Fibroblast of villous mesenchyme (primary cell): ENCODE results near the gene C20orf85.

DNA sequence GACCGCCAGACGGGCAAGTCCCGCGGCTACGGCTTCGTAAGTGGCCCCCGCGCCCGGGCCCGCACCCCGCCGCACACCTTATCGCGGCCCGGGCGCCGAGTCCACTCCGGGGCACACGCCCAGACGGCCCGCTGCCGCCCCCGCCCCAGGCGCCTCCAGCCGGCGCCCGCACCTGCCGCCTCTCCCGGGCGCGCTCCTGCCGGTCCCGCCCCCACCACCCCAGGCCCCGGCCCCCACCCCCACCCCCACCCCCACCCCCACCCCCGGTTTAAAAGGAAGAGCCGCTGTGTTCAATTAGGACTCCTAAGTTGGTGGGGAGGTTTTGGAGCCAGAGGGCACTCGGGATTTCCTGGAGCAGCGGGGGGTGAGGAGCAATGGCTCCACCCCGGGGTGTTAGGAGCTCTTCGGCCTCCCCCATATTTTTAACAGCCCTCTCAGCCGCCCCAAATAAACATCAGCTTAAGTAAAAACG is 623 bp downstream of the RBM38 start:
- CAGE, long polyA plus RNA: no peak

GRCh38 chr20:57401106-57401731 is 10.0 kb downstream of the RBM38 start:
- CAGE, long polyA plus RNA: no peak

DNA sequence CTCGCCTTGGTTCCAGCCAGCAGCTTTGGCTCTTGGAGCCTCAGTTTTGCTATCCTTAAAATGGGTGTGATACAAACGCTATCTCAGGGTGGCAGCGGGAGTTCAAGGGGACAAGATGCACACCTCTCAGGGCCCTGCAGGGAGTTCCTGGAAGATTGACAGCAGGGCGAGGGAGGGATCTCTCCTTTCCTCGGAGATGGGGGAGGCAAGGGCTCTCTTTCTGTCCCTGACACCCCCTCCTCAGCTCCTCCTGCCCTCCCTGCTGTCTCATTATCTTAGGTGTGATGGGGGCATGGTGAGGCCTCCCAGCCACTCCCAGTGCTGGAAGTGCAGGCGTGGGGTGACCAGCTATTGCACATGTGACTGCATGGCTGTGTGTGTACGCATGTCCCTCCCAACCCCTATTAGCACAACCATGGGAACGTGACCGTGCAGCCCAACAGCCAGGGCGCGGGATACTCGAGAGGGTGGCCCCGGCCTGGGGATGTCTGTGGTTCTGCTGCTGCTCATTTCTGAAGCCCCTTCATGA is 50.8 kb downstream of the RBM38 start:
- CAGE, long polyA plus RNA: no peak

DNA sequence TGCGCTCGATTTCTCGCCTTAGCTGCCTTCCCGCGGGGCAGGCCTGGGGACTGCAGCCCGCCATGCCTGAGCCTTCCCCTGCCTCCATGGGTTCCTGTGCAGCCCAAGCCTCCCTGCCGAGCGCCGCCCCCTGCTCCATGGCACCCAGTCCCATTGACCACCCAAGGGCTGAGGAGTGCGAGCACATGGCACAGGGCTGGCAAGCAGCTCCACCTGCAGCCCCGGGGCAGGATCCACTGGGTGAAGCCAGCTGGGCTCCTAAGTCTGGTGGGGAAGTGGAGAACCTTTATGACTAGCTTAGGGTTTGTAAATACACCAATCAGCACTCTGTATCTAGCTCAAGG is 8.7 kb upstream of the ZBP1 start:
- CAGE, long polyA plus RNA: no peak

GRCh38 chr20:57701039-57701669 is 8.7 kb downstream of the PMEPA1 start:
- CAGE, long polyA plus RNA: no peak

- CAGE, long polyA plus RNA: no peak
Measured at GRCh38 chr20:58129449-58129829, 21.3 kb upstream of the C20orf85 start.

DNA sequence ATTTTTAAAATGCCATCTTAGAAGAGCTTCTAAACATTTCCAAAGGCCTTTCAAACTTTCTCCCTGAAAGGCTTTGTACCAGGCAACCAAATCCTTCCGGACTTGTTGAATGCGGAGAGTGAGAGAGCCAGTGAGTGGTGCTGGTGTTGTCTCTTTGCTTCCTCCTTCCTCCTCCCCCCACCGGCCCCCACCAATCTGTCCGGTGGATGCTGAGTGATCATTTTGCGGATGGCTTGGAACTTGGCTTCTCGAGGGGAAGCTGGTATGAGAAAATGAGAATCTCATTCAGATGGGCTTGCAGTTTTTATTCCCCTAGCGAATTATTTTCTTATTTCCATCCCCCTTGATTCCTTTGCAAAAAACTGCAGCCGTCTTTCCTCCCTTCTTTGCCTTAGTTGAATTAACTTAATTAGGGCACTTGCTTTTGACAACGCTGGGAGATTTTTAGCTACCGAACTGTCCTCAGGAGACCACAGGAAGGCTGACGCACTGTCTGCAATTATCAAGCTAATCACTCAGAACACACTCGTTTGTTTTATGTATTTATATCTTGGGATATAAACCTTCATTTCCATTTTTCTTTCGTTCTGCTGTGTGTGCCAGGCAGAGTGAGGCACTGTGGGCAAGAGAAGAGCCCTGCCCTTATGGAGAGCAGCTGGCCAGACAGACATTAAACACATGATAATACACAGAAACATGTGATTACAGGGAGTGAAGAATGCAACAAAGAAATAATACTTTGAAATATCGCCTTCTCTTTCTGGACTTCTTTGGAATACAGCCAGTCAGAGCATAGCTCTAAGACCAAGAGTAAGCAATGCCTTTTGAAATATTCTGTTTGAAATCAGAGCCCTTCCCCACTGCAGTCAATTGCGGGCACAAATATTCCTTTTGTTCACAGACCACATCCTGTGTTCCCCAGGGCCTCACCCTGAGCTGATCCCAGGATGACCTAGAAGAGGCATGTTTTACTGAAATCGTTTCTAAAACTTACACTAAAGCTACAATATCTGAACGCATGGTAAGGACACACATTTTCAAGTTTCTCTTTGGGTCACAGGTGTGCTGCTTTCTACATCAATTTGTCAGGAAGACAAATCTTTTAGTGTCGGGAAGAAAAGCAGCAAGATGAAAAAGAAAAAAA is 19.2 kb upstream of the C20orf85 start:
- CAGE, long polyA plus RNA: no peak

DNA sequence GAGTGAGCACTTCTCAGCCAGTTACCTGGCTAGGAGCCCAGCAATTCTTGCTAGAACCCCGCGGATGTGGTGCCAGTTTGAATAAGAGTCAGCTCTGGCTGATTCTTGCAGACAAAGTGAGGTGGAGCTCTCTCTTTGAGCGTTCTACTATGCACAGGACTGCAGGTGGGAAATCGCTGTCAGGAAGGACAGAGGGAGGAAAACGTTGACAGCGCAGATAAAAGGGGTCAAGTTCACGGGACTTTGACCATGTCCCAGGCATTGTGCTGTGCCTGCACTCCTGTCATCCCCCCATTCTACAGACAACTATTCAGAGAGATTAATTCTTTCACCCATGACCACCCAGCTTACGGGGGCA is 15.2 kb upstream of the C20orf85 start:
- CAGE, long polyA plus RNA: no peak

GRCh38 chr20:58150769-58151017 is at the start of gene C20orf85:
Gene C20orf85 (plus strand): TSS chr20:58150902.
- CAGE, long polyA plus RNA: no peak

- CAGE, long polyA plus RNA: no peak
Measured at GRCh38 chr20:58173838-58174497, 23.3 kb downstream of the C20orf85 start.

GRCh38 chr20:58232561-58233170 is 4.2 kb upstream of the ANKRD60 start:
- CAGE, long polyA plus RNA: no peak

DNA sequence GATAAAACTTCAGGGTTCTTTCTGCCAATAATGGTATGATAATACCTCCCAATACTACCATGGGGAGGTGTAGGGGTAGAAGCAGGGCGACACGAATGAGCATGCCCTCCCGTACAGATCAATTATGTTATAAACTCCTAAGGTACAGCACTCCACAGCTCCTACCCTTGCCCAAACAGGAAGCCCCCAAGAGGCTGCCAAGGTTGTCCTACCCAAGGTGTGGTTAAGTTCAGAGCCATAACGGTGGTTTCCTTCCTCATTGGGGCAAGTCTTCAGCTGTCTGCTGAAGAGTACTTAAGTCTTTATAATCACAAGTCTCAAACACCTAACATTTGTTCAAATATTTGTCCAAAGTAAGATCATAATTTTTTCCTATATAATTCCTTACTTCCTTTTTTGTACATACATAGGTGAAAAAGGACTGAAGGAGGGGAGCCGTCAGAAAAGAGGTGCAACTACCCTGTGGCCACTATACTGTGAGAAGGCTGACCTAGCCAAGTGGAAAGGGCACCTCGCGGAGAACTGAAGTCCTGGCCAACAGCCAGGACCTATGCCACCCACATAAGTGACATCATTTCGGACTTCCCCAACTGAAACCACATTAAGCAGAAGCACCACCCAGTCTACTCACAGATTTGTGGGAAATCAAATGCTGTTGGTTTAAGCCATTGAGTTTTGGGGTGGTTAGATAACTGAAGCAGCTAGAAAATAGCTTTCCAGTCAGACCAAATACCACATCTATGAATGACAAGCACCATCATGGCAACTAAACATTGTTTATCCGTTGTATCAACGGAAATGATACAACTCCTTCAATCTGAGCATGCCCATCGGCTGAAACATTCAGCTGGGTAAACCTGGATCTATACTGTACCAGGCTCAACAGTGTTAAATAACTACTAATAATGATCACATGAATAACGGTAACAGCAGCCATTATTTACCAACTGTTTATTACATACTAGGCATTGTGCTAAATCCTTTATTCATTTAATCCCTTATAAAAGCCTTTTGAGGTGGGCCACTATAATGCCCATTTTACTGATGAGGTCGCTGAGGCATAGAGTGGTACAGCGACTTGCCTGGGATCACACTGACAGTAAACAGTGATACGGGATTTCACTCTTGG is 2.8 kb upstream of the RAB22A start:
- CAGE, long polyA plus RNA: no peak

DNA sequence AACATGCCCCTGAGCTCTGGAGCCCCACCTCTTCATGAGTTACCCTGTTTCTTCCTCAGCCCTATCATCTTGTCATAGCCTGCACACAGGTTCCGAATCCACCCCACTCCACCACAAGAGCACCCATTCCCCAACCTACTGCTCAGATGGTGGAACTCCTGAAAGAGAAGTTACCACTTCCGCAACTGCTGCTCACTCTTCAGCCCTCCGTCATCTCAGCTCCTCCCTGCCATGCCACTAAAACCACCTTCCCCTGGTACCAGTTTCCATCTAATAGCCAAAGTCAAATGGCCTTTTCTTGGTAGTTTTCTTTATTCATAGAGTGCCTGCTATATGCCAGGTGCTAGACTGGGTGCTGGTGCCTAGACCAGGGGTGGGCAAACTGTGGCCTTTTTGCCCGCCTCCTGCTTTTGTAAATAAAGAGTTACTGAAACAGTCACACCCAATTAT is 3.9 kb downstream of the RAB22A start:
- CAGE, long polyA plus RNA: no peak

GRCh38 chr20:58616020-58616371 is 35.1 kb upstream of the STX16 start:
- CAGE, long polyA plus RNA: no peak

- CAGE, long polyA plus RNA: no peak
Measured at GRCh38 chr20:58627351-58627987, 23.6 kb upstream of the STX16 start.

DNA sequence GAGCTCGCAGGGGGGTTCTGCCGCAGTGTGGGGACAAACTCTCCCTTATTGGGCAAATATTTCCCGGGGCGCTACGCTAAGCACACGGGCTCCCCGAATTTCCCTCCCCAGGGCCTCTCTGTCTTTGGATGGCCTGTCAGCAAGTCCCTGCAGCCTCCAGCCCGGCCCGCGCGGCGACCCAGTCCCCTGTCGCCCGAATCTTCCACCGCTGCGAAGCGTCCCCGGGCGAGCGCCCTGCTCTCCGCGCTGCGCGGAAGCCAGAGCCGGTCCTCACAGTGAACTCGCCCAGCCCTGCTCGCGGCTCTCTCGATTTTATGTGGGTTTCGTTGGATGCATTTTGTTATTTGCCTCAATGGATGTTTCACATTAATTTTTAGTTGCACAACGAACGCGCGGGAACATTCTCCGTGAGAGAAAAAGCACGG is 1.6 kb upstream of the STX16 start:
- CAGE, long polyA plus RNA: no peak

DNA sequence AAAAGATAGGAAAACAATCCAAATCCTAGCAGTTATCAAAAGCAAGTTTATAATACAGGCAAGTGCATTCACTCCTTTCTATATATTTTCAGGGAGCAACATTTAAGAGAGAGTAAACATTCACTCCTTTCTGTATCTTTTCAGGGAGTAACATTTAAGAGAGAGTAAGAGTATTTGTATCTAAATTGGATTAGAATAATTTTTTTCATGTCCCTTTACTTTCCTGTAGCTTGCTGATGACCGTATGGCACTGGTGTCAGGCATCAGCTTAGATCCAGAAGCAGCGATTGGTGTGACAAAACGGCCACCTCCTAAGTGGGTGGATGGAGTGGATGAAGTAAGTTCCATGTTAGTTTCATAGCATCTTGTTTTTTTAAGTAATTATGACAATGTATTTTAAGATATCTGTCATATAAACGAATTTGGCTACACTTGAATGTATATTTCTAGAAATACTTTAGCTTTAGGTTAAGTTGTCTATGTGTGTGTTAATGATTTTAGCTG is 16.2 kb downstream of the STX16 start:
- CAGE, long polyA plus RNA: no peak

GRCh38 chr20:58722290-58722525 is 29.6 kb downstream of the NPEPL1 start:
- CAGE, long polyA plus RNA: no peak

GRCh38 chr20:58839374-58839994 is 51.7 kb upstream of the GNAS start:
- CAGE, long polyA plus RNA: no peak

- CAGE, long polyA plus RNA: no peak
Measured at GRCh38 chr20:58854126-58854532, 37.1 kb upstream of the GNAS start.